Penis (tissue), 1 donor: ENCODE results near the gene CSTF3.

- PRO-cap = bidirectional peak, plus-strand start at chr11:33161674, minus-strand start at chr11:33161469
Observed at GRCh38 chr11:33160715-33161812, at the start of gene CSTF3. Gene CSTF3 (minus strand): TSS chr11:33161480.

- PRO-cap = no peak
Observed at GRCh38 chr11:33162133-33162355, 764 bp upstream of the CSTF3 start.

- PRO-cap = unidirectional peak, plus-strand start at chr11:33256331
Observed at GRCh38 chr11:33256071-33256561, 1.1 kb upstream of the HIPK3 start.

DNA sequence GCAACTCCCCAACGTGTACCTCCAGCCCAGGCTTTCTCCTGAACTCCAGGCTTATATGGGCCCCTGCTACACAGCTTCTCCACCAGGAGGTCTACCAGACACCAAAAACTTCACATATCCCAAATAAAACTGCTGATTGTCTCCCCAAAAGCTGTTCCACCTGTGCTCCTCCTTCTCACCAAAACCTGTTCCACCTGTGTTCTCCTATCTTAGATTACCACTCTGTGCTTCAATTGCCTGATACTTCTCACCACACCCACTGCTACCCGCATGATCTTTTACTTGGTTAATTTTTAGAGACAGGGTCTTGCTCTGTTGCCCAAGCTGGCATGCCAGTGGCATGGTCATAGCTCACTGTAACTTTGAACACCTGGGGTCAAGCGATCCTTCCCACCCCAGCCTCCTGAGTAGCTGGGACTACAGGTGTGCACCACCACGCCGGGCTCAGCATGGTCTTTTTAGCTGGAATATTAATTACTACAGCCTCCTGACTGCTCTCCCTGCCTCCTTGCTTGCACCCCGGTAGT is 3.8 kb downstream of the C11orf91 start:
- PRO-cap = no peak

GRCh38 chr11:33703168-33703712 is 2.6 kb upstream of the C11orf91 start:
- PRO-cap = no peak

DNA sequence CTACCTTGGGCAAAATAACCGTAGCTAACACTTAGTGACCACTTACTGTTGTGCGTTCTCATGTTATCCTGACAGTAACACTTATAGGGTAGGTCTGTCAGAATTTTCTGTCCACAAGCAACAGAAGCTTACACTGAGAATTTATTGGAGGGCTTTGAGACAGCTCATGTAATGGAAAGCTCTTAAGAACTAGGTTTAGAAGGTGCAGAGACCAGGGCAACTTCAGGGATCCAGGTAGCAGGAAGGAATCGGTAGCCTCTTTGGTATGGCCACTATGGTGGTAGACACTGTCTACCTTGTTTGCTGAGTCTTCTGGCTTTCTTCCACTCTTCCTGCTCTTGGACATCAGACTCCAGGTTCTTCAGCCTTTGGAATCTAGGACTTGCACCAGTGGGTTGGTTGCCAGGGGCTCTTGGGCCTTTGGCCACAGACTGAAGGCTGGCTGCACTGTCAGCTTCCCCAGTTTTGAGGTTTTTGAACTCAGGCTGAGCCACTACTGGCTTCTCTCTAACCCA is 4.6 kb upstream of the C11orf91 start:
- PRO-cap = no peak

GRCh38 chr11:33722395-33723079 is 13.7 kb downstream of the CD59 start:
- PRO-cap = unidirectional peak, plus-strand start at chr11:33722844

- PRO-cap = no peak
Observed at GRCh38 chr11:33731969-33732168, 4.4 kb downstream of the CD59 start.

GRCh38 chr11:33772246-33772838 is 2.0 kb downstream of the FBXO3 start:
- PRO-cap = no peak

- PRO-cap = no peak
Observed at GRCh38 chr11:33777753-33778260, 3.5 kb upstream of the FBXO3 start.

GRCh38 chr11:34067767-34068471 is 16.4 kb downstream of the CAPRIN1 start:
- PRO-cap = no peak

GRCh38 chr11:34101736-34102894 is 3.3 kb upstream of the NAT10 start:
- PRO-cap = no peak

GRCh38 chr11:34300609-34301545 is 56.9 kb downstream of the ABTB2 start:
- PRO-cap = no peak

GRCh38 chr11:34345258-34345748 is 12.5 kb downstream of the ABTB2 start:
- PRO-cap = no peak

- PRO-cap = no peak
Observed at GRCh38 chr11:34416422-34416871, 22.3 kb upstream of the CAT start.

DNA sequence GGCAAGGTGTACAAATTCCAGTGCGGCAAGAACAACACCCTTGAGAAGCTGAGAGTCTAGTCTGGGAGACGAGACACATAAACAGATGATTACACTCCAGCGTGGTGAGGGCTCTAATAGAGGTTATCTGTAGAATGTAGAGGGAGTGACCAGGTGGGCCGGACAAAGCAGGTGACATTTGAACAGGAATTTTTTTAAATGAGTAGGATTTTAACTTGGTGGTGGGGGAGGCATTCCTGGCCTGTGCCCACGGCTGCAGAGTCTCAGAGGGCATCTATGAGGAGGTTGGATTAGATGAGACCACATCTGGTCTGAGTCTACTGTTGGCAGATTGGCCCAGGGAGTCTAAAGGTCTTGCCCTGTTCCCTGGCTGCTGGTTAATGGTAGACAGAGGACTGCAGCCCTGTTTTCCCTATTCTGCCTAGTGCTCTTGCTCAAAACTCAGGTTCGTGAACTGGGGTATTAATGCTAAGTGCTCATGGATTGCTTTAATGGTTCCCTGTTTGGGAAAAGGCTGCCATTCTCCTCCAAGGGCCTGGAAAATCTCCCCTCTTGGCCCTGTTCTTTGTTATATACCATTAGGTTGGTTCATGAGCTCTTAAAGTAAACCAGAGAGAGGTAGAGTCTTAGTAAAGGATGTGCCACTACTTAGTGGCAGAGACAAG is 1.1 kb downstream of the CAT start:
- PRO-cap = no peak

- PRO-cap = no peak
Observed at GRCh38 chr11:34501381-34502060, 12.1 kb downstream of the ELF5 start.

GRCh38 chr11:34634679-34635207 is 13.8 kb downstream of the EHF start:
- PRO-cap = no peak

DNA sequence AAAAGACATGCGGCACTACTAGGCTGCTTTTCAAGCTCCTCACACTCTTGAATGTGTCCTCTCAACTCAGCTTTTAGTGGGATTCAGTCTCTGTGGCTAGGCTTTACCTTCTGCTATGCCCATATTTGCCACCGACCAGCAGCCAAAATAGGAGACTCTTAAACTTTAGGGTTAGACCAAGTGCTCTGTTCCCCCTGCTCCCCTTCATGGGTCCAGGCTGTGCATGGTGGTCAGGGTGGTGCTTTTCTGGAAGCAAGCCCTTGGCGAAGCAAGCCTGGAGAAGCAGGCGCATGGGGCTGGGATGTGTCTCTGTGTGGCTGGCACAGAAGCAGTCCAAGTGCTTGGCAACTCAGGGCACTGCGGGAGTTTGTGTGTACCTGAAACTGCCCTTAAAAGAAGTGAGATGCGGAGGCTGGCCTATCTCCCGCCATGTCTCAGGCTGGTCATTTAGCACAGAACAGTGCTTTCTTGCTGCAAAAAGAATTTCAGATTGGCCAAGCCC is 16.2 kb downstream of the EHF start:
- PRO-cap = no peak

GRCh38 chr11:34915588-34915996 is 587 bp downstream of the APIP start:
- PRO-cap = unidirectional peak, plus-strand start at chr11:34915716